ENCODE measurements around the genes TIAL1 and WDR11.

DNA sequence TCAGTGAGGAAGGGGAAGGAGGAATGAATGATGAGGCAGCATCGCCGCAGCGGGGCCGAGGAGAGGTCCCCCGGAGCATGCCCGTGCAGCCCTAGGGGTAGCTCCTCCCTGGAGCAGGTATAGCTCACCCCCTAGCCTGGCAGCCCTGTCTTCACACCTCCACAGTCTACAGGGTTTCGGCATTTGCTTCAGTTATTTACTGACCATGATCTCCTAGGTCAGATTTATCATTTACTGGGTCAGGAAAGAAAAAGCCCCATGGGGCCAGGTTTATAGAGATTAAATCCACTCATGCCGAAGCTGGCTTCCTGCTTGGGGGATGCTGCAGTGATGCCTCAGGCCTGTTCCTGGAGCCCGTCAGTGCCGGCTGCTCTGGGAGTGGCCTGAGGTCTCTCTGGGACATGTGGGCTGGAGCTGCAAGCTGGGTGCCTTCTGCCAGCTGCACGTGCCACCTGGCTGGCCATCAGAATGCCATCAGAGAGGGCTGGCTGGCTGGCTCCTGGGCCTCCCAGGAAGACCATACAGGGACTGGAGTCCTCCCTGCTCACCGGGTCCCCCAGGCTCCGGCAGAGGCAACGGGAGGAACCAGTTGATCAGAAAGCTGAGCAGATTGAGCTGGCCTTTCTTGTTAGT is 138.9 kb downstream of the GRK5 start:
- PRO-cap, result no peak

DNA sequence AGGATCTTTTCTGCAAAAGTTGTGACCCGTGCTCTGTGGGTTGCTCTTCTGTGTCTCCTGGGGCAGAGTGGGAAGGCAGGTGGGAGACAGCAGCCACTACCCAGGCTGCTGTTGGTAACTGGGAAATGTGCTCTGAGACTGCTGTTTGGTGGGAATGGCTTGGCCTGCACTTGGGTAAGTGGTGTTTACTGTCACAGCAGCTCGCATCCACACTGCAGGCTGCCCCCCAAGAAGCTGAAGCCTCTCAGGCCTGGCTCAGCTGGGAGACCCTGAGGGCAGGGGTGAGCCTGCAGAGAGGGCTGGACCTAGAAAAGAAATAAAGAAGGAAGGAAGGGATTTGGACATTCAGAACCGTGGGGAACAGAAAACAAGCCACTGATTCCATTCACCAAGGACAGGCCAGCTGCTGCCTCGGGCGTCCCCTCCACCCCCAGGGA is 121.0 kb downstream of the RGS10 start:
- PRO-cap, result no peak

GRCh38 chr10:119449991-119450587 is 92.4 kb downstream of the RGS10 start:
- PRO-cap, result no peak

DNA sequence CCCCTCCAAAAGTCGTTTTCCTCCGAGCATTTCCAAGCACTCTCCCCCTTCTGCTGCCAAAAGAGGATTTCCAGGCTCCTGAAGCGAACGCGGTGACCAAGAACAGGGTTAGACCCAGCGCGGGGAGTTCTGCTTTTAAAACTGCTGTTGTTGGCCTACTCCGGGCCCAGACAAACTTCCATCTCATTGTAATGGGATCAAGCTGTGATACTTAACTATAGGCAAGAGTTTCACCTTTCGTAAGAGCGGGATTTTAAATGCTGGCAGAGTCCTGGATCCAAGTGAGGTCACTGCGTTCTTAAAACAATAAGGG is 1.5 kb upstream of the RGS10 start:
- PRO-cap, result no peak

DNA sequence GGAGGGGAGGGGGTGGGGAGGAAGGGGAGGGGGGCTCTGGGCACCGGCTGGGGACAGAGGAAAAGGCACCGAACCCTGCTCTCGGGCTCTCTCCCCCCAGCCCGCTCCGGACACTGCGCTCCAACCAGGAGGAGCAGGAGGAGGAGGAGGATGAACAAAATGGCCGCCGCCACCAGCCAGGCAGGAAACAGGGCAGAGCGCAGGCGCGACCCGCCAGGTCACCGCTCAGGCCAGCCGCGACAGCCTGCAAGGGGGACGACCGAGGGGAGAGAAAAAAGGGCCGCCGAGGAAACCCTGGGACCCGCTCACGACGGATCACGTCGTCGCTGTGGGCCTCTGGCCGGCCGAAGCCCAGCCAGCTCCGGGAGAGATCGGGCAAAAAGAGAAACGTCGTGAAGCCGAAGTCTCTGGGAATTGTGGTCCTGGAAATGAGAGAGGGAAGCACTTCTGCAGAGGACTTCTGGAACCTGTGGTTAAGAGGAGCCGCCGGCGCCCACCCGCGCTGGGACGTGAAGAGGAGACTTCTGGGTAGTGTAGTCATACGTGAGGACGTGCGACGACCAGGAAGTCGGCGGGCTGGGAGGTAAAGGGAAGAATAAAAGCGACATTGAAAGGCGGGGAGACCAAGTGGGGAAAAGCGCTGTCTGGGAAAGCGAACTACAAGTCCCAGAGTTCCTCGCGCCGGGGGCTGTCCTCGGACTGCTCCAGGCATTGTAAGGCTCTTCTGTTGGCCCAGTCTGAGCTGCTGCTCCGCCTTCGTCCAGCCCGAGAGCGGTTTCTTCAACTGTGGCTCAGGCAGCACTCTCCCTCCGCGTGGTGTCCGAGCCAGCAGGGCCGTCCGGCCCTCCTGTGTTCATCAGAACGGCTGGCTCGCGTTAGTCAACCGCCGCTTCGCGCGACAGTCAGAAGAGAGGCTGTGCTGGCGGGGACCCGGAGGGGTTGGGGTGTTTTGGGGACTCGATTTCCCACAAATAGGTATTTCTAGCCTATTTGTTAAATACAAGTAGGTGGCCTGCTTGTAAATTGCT is at the start of gene TIAL1:
TIAL1 (minus strand) TSS at position 451 of the 1,028 bp plus-strand sequence.
- PRO-cap, result bidirectional peak, plus-strand start at position 237 of the sequence, minus-strand start at position 152 of the sequence; bidirectional peak, plus-strand start at position 805 of the sequence, minus-strand start at position 477 of the sequence

DNA sequence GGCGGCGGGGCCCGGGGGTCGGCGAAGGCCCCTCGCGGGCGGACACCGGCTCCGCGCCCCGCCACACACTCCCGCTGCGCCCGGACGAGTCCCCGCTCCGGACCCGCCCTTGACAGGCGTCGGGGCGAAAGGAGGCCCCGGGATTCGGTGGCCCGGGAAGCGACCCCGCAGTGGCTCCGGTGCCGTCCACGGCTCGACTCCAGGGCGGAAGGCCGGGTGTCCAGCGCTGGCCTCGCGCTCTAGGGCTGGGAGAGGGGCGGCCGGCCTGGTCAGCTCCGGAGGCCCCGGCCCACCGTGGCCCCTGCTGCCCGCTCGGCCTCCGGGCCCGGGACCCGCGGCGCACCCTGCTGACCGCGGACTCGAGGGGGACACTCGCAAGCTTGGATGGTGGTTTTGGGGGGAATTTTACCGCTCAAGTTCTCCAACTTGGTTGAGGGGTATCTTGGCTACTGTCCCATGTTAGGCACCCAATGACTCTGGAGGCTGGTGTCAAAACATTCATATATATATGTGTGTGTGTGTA is 822 bp downstream of the BAG3 start:
- PRO-cap, result no peak

DNA sequence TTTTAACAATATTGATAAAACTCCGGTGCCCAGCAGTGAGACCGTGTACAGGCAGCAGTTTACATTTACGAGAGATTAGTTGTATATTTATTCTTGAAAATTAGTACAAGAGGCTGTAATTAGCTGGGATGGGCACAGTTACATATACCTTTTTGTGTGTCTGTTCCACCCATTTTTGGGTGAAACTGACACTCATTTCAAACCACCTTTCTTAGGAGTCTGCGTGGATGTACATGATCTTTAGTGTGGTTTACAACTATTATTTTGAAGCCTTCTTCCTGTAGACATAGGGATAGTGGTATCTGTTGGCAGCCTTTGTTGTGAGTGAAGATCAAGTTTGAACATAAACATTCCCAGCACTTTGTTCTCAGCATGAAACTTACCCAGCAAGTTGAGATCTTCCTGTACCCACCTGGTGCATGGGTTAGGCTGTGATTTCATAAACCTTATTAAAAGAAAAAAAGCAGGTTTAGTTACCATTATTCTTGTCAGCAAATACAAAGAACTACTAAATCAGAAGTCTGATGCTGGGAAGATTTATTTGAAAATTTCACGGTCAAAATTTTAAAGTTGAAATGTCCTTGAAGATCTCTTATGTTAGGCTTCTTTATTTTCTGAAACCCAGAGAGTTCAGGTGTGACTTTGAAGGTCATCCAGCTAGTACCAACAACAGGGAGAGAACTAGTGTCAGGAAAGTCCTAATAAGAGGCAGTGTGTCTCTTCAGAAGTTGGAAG is 2.1 kb downstream of the BAG3 start:
- PRO-cap, result no peak

DNA sequence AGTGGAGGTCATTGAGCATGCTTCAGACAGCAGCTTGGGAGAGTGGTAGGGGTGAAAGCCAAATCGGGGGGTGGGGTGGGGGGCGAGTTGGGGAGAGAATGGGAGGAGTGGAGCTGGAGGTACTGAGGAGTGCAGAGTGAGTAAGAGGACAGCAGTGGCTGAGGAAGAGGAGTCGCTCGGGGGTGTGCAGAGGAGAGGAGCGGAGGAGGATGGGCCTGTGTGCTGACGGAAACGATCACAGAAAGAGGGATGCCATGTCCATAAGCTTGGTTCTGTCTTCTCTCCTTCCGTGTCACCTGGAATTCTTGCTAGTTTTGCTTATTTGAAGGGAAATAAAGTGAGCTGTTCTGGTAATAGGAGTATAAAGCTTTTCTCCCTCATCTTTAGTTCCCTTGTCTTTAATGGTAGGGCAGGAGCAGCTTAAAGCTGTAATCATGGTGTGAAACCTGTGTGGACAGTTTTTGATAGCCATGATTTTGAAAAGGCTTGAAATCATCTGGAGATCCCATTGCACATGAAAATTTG is 64.2 kb downstream of the INPP5F start:
- PRO-cap, result no peak

DNA sequence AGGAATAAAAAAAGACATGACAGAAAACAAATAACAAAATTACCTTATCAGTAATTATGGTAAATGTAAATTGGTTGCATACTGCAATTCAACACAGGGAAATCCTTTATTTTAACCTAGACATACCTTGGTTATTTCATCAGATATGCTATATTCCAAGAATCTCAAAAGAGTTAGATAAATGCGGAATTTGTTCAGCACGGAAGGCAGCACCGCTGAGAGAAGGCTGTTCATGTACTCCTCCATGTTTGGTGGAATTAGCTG is 37.3 kb downstream of the MCMBP start:
- PRO-cap, result no peak

DNA sequence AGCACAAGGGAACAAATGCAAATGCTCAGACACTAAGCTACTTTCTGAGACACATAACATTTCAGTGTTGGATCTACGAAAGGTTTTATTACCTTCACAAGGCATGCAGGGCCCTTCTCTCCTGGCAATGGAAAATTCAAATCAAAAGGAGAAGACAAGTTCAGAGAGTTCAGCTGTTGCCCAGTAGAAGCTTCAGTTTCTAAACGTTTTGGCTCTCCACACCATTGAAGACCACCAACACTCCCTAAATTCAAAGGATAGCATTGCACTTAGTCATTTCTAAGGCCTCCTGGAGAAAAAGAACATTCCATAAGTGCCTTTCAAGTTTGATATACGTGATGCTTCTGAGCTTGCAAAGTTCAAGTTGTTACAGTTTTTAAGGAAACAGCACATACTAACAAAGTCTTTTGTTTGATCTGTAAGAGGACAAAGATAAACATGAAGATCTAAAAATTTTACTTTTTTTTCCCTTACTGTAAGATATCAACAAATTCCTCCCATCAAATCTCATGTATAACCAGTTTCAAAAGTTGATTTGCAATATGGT is 23.2 kb downstream of the MCMBP start:
- PRO-cap, result no peak

DNA sequence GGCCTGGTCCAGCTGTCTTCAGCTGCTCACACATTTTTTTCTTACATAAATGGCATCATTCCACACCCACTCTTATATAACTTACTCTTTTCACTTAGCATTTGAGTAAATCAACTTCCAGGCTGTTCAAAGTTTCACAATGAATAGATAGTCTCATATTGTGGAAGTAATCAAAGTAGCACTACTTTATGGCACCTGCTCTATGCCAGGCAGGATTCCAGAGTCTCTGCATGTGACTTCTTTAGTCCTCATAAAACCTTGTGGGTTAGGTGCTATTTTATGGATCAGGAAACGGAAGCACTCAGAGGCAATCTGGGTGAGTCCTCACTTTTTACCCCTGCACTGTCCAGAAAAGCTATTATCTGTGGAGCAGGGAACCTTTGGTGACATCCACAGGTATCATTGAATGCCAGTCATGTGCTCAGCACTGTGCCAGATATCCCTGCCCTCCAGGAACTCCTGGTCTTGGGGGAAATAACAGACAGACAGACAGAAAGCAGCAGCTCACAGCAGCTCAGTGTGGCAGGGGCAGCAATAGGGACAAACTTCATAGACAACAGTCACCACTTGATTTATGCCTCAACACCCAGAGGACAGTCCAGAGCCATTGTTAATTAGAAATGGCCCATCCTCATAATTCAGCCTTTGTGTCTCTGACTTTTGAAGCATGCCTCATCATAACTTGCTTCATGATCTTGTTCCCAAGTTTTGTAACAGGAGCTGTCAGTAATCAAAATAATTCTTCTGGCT is 160.6 kb downstream of the SEC23IP start:
- PRO-cap, result no peak

GRCh38 chr10:120306840-120307250 is 150.2 kb upstream of the PLPP4 start:
- PRO-cap, result no peak

- PRO-cap, result no peak
Observed at GRCh38 chr10:120355054-120355408, 102.0 kb upstream of the PLPP4 start.

- PRO-cap, result bidirectional peak, plus-strand start at chr10:120851178, minus-strand start at chr10:120851093; unidirectional peak, minus-strand start at chr10:120851553
Observed at GRCh38 chr10:120850782-120852134, at the start of gene WDR11. Gene WDR11 (plus strand): TSS chr10:120851362.

- PRO-cap, result no peak
Observed at GRCh38 chr10:120949997-120950708, 99.0 kb downstream of the WDR11 start.

GRCh38 chr10:121239704-121240461 is 358.4 kb downstream of the FGFR2 start:
- PRO-cap, result no peak

- PRO-cap, result no peak
Observed at GRCh38 chr10:121339990-121340714, 258.1 kb downstream of the FGFR2 start.

DNA sequence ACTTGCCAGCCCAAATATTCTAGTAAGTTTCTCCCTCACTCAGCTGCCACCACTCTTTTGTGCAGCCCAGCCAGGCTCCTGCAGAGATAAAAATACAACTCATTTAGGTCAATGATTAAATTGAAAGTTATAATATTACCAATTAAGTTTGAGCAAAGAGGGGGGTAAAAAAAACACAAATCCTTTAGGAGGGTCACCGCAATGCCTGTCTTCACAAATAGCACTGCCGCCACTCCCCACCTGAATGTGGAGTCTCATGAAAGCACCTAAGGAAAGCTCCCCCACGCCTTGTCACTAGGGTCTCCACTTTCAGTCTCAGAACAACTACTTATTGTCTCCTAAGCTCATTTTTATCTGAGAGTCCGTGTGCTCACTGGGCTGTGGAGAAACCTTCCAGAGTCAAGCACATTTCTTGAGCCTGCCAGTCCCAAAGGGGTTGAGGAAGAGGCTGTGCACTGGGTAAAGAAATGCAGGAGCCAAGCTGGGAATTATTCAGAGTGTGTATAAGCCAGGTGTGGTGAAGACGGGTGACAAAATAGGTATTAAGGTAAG is 148.7 kb downstream of the FGFR2 start:
- PRO-cap, result no peak

GRCh38 chr10:121487870-121488267 is 110.4 kb downstream of the FGFR2 start:
- PRO-cap, result no peak

DNA sequence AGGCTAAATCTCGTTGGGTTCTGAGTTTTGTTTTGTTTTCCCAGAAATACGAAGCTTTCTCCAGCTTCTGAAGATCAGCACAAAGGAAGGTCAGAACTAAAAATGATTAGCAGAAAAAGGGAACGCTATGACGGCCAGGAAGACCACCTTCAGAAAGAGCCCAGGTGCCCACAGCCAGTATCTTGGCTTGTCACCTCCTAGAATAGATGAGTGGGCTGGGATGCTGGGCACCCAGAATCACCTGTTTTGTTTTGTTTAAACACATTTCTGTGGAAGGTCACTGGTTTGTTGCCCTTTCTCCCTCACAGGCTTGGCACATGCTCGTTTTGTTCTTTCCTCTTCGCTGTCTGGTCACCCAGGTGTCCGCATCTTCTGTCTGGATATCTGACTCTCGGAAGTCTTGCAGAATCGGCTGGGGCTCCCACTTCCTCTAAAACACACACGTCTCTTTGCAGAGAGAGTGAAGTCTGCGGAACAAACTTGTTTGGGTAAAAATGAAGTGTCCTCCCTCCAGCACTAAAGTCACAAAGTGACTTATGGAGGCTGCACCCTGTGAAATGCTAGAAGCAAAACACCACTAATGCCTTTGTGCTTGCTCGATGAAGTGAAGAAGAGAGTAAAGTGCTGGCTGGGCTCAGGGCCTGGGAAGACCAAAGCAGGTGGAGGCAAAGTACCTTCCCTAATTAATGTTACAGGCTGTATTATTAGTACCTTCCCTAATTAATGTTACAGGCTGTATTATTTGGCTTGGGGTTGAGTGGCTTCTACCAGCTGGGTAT is 71.6 kb downstream of the FGFR2 start:
- PRO-cap, result no peak

Measured in REH cell (cell line).